Subcutaneous preadipocyte (primary cell): ENCODE measurements around a stretch of chr16.

- CAGE, long polyA plus RNA = no peak
Measured at GRCh38 chr16:8843243-8843822, 25.5 kb downstream of the CARHSP1 start.

- CAGE, long polyA plus RNA = no peak
Measured at GRCh38 chr16:8864150-8865002, 4.4 kb downstream of the CARHSP1 start.

DNA sequence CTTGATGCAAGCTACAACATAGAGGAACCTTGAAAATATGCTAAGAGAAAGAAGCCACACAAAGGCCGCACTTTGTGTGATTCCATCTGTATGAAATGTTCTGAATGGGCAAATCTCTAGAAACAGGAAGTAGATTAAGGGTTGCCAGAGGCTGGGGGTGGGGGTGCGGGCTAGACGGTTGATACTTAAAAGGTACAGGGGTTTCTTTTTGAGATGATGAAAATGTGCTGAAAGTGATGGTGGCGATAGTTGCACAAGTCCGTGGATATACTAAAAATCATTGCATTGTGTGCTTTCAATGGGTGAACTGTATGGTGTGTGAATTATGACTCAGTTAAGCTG, 2.2 kb upstream of the CARHSP1 start:
- CAGE, long polyA plus RNA = no peak

- CAGE, long polyA plus RNA = no peak
Measured at GRCh38 chr16:8916273-8916740, 34.2 kb downstream of the LITAFD start.

GRCh38 chr16:8935575-8936154, 28.0 kb downstream of the USP7 start:
- CAGE, long polyA plus RNA = no peak

DNA sequence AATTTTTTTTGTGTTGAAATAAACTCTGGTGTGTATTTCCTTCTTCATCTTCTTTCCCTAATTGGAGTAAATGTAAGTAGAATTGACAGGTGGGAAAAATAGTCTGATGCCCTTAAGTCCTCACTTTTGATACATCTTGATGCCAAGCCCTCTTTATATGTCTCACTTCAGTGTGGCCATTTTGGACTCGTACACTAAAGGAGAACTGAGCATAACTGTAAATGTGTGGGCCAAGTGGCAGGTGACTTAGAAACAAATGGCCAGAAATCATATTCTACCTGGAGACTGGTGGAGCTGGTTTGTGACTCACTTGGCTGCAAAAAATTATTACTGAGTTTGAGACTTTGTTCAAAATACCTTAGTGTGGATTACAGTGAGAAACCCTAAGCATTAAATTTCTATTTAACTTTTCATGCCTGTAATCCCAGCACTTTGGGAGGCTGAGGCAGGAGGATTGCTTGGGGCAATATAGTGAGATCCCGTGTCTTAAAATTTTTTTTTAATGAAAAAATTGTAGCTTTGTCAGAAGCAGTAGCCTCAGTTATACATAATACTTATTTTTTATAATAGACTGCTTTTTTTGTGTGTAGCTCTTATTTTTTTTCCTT, 5.0 kb downstream of the HAPSTR1 start:
- CAGE, long polyA plus RNA = no peak

- CAGE, long polyA plus RNA = no peak
Measured at GRCh38 chr16:9364510-9365022, 273.1 kb downstream of the HAPSTR1 start.

DNA sequence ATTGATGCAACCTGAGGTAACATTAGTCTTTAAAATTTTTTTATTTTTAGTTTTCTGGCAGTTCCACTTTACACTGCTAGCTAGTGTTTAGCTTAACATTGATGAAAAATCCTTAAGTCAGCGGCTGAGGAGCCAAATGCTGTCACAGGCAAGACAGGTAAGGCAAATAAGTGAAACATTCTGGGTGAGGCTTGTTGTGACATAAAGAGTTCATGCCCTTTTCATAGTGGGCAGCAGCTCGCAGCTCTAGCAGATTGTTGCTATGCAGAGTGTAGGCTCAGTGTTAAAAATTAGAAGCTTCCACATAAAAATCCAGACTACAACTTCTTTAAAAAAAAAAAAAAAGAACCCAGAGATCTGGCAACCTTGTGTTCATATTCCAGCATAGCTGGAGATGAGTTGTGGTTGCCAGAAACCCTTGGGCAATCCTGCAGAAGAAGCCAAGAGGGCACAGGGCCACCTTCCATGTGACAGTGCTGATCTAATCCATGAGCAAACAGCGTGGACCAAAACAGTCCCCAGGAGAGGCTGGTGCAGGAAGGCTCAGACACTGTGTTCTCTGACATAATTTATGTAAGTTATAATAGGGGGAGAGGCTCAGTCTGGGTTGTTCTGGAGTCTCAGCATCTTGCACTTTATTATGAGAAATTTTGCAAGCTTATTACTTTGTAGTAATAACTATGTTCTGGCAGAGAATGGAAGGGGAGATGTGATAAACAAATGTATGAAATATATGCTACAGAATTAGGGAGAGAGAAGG, 273.8 kb downstream of the HAPSTR1 start:
- CAGE, long polyA plus RNA = no peak

- CAGE, long polyA plus RNA = no peak
Measured at GRCh38 chr16:9369981-9370570, 278.6 kb downstream of the HAPSTR1 start.

GRCh38 chr16:10080409-10080781, 101.8 kb downstream of the GRIN2A start:
- CAGE, long polyA plus RNA = no peak

DNA sequence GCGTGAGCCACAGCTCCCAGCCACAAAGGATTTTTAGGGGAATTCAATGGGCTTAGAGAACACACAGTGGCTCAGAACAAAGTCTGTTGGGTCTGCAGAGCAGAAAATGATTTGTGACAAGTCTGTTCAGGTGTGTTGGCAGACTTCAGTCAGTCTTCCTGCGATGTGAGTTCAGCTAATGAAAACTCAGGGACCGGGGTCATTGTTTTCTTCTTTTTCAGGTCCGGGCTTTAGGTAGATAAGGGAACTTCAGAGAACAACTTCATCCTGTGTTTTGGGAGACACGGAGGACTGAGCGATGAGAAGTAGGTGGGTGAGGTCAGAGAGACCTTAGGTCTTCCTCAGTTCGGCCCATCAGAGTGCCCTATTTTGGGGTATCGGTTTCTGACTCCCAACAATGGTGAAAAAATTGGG, 89.0 kb upstream of the ATF7IP2 start:
- CAGE, long polyA plus RNA = no peak

- CAGE, long polyA plus RNA = no peak
Measured at GRCh38 chr16:10356876-10357599, 28.8 kb upstream of the ATF7IP2 start.

GRCh38 chr16:10531390-10531957, 48.9 kb downstream of the EMP2 start:
- CAGE, long polyA plus RNA = no peak

DNA sequence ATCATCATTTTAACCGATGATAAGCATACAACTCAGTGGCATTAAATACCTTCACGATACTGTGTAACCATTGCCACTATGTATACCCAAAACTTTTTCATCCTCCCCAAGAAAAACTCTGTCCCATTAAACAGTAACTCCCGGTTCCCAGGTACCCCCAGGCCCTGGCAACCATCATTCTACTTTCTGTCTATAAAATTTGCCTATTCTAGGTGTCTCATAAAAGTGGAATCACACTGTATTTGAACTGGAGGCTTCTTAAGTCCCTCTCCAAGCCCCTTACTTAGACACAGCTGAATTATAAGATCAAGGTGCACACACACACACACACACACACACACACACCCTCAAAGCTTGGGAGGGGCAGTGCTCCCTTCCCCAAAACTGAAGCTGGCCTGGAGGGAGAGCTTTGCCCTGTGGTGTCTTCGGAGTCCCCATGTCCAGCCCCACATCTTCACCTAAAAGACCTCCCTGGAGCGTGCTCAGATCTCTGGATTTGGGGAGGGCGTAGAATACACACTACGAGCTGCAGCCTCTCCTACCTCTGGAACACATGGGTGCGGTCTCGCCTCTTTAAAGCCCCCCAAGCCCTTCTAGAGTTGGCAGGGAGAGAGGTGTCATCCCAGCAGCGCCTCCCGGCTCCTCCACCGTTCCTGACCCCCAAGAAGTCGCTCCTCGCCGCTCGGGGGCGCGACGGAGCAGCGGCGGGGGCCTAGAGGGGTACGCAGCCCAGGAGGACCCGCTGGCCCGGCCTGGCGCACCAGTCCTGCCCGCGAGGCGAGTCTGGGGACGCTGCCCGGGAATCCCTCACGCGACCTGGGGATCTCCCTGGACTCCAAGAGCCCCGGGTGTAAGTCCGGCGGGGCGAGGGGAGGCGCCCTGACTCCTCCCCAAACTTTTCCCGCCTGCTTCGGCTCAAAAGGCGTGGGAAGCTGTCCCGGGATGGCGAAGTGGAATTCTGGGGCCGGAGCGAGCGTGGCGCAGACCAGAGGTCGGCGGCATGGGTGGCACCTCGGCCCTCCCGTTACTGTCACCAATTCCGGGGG, 680 bp downstream of the EMP2 start:
- CAGE, long polyA plus RNA = no peak

- CAGE, long polyA plus RNA = no peak
Measured at GRCh38 chr16:10737395-10737927, 6.2 kb upstream of the NUBP1 start.

DNA sequence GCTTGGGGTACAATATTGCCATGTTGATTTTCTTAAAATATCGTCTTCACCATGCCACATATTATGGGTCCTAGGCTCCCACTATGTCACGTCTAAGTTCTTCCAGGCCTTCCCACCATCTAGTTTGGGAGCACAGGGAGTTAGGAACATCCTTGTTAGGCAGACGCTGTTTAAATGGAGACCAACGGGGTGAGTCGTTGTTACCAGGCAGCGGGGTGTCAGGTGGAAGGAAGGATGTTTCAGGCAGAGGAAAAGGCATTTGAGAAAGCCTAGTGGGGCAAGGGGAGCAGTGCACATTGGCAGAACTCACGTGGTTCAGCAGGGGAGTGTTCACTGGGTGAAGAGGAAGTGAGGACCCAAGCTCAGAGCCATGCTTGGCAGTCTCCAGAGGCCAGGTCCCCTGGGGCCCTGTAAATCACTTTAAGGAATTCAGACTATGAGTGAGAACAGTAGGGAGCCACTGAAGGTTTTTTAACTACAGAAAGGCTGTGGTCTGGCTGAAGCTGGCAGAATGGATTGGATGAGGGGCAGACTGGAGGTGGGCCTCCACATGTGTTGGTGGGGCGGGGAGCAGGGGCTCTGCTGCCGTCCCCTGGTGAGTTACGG, 5.0 kb downstream of the CLEC16A start:
- CAGE, long polyA plus RNA = no peak

GRCh38 chr16:11136553-11137152, 119.4 kb downstream of the SOCS1 start:
- CAGE, long polyA plus RNA = no peak

- CAGE, long polyA plus RNA = no peak
Measured at GRCh38 chr16:11183399-11183868, 72.6 kb downstream of the SOCS1 start.

DNA sequence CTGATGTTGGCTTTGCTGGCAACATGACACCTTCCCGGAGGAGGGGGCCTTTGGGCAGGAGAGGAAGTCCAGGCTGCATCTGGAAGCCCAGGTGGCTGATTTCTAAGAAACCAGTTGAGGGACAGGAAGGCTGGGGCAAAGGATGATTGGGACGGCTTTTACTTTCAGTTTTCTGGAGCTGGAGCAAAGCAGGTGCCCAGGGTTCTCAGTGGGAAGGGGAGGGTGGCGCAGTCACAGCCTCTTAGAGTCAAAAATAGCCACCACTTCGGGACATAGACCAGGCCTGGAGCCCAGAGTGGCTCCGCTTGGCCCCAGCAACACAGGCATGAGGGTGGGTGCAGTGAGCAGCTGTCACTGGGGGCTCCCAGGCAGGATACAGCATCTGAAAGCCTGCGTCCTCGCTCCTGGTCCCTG, 15.2 kb downstream of the SOCS1 start:
- CAGE, long polyA plus RNA = no peak

DNA sequence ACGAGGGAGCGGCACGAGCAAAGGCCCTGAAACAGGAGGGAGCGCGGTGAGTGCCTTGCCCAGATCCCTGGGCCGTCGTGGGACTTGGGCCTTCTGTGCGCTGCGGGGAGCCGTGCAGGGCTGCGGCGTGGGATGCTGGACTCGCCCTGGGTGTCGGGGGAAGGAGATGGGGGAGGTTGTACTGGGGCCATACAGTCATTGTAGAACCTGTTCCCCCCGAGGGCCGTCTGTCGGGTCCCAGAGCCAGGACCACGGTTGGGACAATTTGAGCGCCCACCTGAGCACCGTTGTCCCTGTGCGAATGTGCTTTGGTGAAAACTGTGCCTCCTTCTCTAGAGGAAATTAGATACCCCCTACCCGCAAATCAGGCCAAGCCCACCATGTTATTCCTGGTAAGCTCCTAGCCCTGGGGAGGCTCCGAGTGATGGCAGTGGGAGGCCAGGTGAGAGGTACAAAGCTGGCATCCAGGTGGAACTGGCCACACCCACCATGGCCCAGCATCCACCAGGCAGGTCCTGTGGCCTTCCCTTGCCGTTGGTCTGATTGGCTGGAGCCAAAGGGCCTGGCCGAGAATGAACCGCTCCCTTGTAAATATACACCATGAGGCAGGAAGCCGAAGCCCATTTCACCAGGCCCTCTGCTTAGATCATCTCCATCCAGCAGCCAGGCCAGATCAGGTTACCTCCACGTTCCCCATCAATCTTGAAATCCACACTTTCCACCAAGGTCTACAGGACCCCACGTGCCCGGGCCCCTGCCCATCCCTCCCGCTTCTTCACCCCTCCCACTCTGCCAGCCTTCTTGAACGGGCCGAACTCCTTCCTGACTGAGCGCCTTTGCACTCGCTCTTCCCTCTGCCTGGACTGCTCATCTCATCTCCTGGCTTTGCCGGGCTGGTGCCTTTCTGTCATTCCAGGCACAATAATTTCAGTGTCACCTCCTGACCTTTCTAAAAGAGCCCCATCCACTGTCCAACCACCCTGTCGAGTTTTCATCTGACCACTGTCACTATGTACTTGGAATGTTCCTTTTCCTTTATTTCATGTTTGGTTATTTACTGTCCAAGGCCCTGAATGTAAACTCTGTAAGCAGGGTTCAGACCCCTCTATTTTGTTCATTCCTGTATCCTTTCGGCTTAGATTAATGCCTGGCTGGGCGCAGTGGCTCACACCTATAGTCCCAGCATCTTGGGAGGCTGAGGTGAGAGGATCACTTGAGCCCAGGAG, 5.9 kb downstream of the SOCS1 start:
- CAGE, long polyA plus RNA = no peak